ENCODE measurements around the genes AKR1E2 and CALML3.

- PRO-cap = unidirectional peak, plus-strand start at chr10:4826189; unidirectional peak, plus-strand start at chr10:4826280
Measured at GRCh38 chr10:4825683-4826410, at the start of gene AKR1E2. Gene AKR1E2 (plus strand): TSS chr10:4826207.

DNA sequence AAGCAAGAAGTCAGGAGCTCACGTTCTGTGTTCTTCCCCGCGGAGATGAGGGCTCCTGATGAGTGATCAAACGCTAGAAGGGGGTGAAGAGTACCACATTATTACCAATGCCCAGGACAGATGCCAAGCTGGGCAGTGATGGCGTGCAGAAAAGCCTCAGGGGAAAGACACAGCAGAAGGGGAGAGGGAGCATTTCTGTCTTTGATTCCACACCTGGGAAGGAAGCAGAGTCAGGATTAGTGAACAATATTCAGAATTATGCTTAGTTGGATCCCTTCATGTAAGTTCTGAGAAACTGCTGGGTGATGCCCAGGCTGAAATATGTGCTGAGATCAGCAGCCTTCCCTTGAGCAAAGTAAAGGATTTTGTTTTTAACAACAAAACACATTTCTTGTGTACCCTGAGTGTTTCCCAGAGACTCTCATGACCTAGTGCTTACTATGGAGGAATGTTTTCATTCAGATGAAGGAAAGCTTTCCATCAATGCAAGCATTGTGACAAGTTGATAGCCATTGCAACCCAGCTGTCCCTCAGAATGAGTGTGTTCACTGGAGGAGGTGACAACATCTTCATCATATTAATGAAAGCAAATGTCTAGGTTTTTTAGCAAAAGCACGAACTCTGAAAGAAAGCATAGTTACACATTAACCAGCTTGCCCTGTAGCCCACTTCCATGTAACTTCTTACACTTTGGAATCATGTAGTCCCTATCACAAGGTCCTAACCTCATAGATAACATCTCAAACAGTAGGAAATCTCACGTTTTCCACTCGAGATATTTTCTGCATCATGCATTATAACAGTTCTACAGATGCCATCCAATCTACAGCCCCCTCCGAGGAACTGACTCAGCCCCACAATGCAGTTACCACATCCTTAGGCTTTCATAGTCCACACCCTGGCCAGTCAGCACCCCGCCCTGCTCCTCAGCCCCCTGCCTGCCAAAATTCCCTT is 23.8 kb upstream of the AKR1C1 start:
- PRO-cap = no peak

DNA sequence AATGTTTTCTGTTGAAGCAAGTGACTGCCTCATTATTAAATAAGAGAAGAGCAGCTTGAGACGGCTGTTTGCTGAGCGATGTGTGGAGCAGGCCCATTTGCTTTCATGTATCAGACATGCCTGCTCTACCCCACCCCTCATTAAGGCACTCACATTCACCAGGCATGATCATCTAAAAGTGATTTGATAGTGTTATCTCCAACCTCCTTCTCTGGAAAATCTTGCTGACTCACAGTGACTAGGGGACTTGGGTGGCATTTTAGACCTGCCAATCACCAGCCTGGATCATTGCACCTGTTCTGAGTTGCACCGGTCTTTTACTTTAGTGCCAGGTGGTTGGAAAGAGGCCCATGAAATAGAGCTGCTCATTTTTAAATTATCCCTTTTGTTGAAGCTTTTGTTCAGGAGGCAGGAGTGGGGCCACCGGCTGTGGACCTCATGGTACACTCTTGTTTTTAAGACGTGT is 16.6 kb upstream of the AKR1C2 start:
- PRO-cap = no peak

GRCh38 chr10:5022956-5023551 is 19.4 kb upstream of the AKR1C2 start:
- PRO-cap = no peak

DNA sequence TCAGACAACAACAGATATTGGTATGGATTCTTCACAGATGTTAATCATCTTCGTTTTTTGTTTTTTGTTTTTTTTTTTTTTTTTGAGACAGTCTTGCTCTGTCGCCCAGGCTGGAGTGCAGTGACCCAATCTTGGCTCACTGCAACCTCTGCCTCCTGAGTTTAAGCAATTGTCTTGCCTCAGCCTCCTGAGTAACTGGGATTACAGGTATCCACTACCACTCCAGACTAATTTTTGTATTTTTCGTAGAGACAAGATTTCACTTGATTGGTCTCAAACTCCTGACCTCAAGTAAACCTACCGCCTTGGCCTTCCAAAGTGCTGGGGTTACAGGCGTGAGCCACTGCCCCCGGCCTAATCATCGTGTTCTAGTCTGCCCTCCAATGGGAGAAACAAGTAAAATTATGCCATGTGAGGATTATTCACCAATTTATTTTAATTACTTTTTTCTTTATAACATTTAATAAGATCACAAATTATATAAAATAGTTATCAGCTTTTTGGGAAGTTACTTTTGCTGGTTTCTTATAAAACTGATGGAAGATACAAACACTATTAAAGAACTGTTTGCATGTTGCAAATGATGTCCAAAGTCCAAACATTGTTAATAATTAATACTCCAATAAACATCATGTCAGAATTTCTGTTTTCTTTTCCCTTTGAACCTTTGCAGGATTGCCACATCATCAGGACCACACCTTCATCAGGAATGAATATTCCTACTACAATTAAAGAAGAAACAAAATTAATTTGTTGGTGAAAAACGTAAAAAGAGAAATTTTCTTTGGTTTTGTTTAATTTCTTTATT is 877 bp upstream of the AKR1C4 start:
- PRO-cap = no peak

GRCh38 chr10:5453433-5454424 is 41.4 kb downstream of the NET1 start:
- PRO-cap = no peak

- PRO-cap = no peak
Measured at GRCh38 chr10:5524479-5525278, at the start of gene CALML3. Gene CALML3 (plus strand): TSS chr10:5524961.

DNA sequence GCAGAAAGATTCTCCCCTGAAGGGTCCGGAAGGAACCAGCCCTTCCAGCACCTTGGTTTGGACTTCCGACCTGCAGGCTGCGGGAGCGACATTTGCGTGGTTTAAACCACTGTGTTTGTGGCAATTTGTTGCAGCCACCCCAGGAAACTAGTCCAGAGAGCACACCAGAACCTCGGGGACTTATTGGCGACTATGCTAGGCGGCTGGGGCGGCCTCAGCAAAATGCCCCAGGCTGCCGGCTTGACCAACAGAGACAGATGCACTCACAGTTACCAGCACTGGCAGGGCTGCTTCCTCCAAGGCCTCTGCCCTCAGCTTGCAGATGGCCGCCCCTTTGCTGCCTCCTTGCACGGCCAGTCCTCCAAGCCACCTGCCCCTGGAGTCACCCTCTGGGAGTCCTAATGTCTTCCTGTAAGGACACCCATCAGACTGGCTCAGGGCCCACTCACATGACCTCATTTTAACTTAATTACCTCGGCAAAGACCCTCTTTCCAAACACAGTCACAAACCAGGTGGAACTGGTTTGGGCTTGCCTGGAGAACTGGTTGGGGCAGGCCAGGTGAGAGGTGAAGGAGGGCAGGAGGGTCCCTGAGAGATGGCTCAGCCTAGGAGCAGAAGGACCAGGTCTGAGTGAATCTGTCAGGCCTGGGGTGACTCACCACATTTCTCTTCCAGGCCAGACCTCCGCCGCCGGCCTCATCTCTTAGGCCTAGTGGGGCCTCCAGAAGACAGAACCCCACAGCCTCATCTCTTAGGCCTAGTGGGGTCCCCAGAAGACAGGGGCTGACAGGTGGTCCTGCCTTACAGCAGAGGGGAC is 26.2 kb downstream of the CALML3 start:
- PRO-cap = no peak

- PRO-cap = unidirectional peak, minus-strand start at chr10:5564685; unidirectional peak, minus-strand start at chr10:5564716
Measured at GRCh38 chr10:5564535-5565282, 39.9 kb downstream of the CALML3 start.

DNA sequence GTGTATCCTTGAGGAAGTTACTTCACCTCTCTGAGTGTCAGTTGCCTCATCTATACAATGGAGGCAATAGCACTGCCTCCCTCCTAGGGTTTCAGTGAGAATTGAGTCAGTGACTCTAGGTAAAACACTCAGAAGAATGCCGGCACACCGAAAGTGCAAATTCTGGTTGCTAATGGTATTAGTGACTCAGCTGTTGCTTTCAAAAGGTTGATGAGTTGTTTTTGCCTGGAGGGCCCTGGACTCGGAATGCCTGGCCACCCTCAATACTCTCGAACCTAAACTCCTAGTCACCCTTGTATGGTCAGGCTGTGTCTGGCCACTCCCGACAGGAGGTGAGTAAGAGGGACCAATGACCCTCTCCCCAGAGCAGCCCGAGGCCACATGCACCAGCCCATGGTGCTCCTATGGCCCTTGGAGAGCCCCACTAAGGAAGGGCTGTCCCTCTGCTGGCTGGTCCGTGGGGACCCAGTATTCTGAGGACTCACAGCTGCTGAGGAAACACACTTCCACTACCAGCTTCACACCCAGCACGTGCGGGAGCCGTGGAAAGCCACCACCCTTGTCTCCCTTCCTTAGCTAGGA is 60.3 kb downstream of the CALML3 start:
- PRO-cap = no peak

DNA sequence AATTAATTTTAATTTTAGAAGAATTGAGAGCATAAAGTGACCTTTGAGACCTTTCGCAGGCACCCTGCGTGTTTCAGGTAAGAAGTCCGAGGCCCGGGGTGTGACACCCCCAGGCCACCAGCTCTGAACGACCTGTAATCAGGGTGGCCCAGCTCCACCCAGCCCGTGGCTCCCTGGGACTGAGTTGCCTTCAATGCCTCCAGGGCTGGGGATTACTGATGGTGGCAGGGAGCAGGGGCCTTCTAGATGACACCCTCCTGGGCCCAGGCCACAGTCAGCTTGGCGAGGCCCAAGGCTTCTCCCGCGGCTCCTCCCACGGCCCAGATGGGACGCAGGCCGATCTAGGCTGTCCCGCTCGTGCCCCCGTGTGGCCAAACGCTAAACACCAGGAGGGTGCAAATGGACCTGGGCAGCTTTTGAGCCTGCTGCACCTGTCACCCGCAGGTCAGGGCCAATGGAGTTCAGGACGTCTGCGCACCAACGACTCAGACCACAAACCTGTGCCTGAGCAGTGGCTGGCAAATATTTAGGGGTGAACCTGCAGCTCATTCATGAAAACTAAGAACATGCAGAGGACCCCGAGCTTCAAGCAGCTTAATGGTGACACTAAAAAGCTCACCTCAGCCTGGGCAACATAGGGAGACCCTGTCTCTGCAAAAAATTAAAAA is 43.3 kb downstream of the ASB13 start:
- PRO-cap = no peak

- PRO-cap = no peak
Measured at GRCh38 chr10:5650971-5651517, 15.4 kb downstream of the ASB13 start.

DNA sequence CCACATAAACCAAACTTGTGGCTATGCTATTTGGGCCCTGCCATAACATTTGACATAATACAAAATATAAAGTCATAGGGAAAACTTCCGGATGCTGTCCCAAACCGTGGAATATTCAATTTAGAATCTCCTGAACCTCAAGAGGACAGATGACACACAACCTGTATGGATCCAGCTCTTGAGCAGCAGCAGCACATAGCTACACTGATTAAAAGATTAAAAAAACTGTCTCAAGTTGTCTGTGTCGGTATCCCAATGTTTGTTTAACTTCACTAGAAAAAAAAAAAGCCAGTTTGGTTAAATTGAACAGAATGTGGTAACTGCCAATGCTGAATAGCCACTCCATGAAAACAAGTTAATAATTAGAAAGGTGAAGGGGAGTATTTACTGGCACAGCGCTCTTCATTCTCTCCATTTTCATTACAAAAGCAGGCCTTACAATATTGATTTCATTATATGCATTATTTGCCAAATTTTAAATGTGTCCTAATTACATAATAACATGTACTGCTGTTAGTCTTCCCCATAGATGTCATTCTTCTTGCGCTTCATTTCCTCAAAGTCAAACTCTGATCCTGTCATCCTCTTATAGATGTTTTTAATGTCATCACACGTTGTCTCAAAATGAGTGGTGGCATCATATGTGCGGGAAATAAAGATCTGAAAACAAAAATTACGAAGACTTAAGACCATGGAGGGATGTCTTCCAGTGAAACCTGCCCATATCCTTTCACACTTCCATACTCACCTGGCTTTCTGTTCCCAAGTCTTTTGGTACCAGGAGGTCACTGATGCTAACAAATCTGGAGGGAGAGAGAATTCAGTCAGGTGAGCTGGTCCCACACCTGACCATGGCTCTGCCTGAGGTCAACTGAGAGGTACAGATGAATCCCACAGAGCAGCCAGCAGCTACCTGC is 47.5 kb downstream of the GDI2 start:
- PRO-cap = no peak

GRCh38 chr10:5813989-5815116 is 1.1 kb upstream of the GDI2 start:
- PRO-cap = no peak

- PRO-cap = unidirectional peak, plus-strand start at chr10:5833159
Measured at GRCh38 chr10:5832991-5833429, 19.8 kb upstream of the GDI2 start.

DNA sequence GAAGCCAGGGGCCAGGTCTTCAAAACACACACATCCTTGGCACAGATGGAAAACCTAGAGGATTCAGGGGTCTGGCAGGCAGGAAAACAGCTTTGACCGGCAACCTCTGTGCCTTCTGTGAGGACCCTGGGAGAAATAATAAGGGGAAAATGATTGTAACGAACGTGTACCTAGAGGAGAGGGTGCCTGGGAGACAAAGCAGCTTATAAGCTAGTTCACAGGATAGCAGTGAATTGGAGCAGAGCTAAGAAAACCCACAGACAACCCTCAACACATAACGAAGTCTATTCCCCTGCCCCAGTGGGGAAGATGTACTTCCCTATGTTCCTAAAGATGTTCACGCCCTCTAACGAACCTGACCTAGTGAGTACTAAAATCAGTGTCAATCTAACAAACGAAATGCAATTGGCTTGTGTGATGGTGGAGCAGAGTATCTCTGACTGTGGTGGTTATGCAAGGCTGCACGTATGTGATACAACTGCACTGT is 1.5 kb downstream of the ANKRD16 start:
- PRO-cap = no peak

DNA sequence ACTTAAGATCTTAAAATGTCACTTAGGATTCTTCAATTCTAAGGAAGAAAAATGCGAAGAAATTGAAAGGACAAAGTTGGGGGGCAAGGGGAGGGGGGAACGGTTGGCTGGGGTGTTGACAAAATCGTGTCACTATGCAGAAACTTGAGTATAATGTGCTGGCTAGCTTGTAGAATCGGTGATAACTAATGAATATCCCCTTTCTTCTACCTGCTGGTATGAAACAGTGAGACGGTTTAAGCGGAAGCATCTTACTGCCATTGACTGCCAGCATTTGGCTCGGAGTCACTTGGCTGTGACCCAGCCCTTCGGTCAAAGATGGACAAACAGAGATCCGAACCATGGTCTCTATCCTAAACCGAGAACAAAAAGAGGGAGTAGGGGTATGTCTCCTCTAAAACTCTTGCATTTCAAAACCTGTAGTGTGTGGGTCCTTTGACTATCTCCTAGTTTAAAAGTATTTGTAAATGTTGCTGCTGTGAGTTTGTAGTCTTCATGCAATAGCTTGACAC is 12.8 kb downstream of the FBH1 start:
- PRO-cap = no peak

- PRO-cap = unidirectional peak, plus-strand start at chr10:5971486
Measured at GRCh38 chr10:5971071-5971768, 6.1 kb downstream of the IL15RA start.

GRCh38 chr10:5978526-5979051 is 1.2 kb upstream of the IL15RA start:
- PRO-cap = no peak

- PRO-cap = no peak
Measured at GRCh38 chr10:6005492-6005912, 28.2 kb upstream of the IL15RA start.